ENCODE results near the gene ATP11A.

- PRO-cap: no peak
These were observed 150.3 kb upstream of the SPACA7 start for GRCh38 chr13:112225734-112226309.

DNA sequence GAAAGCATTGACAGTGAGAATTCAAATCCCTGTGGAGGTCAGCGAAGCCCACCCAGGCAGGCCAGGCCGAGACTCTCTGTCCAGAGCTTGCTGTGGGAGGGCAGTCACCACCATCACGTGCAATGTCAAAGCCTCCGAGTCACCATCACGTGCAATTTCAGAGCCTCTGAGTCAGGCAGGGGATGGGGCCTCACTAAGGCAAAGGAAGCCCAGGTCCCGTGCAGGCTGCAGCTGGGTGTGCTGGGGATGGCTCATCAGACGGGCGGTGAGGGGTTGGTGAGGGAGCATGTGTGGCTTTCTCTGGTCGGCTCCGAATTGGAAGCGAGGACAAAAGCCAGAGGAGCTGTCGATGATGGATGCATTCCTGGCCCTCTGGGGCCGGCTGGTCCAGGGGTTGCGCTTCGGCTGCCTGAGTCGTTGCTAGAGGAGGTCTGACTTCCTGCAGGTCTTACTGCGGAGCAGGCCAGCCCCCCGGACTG, 18.8 kb downstream of the SPACA7 start:
- PRO-cap: no peak

DNA sequence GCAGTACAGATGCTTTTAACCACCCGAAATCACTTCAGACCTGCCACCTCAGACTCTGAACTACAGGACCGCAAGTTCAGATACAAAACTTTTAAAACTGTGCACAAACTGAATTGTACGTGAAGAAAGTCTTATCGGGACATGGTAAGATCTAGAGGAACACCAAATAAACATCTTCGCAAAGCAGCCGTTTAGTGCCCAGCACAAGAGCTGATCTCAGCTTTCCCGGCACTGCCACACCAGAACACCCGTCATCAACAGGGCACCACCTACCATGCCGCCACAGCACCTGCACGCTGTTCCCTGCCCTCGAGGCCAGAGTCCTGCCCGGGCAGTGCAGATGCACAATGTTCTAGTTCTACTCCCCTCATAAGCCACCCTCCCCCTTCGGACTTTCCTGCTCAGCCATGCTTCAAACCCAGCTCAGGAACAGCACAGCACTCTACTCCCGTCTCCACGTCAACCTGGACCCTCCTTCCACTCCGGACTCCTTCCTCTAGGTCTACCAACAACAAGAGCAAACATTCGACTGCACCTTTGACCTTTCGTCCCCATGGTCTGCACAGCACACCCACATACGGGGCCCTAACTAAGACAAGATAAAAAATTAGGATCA, 25.2 kb downstream of the TUBGCP3 start:
- PRO-cap: no peak

GRCh38 chr13:112619704-112620272, 31.8 kb upstream of the TUBGCP3 start:
- PRO-cap: no peak

DNA sequence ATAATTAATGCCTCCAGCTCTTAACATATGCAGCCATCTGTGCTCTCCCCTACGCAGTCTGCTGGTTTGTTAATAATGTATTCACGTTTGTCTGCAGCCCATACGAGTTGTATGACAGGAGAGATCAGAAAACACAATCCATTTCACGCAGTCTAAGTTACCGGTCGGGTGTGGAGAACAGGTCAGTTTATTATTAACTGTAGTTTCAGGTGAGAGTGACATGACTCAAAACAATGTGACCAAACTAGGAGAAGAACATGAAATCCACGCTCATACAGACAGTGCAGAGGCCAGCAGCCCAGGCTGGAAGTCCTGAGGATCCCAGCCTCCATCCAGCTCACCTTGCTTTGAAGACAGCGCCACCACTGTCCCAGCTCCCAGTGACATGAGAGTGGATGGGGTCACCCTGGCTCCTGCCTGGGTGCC, 19.8 kb upstream of the ATP11A start:
- PRO-cap: no peak

GRCh38 chr13:112689650-112690299, at the start of gene ATP11A:
Gene ATP11A, plus strand, starts transcription at chr13:112690038.
- PRO-cap: bidirectional peak, plus-strand start at chr13:112690038, minus-strand start at chr13:112689932

DNA sequence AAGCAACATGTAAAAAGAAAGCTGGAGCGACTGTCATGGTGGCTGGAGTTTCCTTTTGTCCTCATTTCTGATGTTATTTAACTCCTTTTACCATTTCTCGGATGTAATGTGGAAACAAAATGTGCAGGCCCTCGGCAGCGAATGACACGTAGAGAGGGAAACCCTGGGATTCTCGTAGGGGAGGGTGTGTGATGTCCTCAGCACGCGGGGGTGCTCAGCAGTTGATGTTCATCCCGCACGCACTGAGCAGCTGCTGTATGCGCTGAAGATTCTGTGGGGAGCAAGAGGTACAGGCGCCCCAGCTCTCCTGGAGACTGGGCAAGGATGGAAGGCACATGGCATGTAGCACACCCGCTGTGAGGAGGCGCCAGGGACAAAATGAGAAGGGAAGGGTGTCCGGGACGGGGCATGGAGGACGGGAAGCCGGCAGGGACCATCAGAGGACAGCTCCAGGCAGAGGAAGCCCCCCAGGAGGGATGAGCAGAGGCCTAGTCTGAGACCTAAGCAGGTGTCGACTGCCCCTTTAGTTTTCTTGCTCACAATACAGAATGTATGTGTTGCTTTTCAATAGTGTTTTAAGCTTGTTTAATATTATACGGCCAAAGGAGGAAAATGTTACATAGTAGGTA, 15.4 kb downstream of the ATP11A start:
- PRO-cap: no peak

- PRO-cap: no peak
These were observed 17.8 kb downstream of the ATP11A start for GRCh38 chr13:112707594-112708147.

DNA sequence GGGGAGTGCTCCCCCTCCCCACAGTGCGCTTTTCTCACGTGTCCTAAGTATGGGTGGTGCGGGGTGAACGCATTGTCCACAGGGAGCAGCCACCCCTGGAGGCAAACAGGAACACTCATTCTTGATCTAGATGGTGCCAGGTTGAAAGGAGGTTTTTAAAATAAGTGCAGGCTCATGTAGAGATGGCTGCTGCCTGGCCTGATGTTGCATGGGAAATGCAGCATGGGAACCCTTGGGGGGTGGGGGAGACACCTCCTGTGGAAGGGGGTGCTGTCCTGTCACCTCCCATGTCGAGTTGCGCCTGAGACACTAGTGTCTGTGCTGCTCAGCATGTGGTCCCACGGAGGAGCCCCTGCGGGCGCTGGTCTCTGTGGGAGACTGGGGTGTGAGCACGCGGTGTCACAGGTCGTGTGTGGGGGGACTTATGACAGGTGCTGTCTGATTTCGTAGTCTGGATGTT, 52.2 kb downstream of the ATP11A start:
- PRO-cap: no peak

- PRO-cap: no peak
These were observed 118.1 kb upstream of the MCF2L start for GRCh38 chr13:112850755-112851497.

DNA sequence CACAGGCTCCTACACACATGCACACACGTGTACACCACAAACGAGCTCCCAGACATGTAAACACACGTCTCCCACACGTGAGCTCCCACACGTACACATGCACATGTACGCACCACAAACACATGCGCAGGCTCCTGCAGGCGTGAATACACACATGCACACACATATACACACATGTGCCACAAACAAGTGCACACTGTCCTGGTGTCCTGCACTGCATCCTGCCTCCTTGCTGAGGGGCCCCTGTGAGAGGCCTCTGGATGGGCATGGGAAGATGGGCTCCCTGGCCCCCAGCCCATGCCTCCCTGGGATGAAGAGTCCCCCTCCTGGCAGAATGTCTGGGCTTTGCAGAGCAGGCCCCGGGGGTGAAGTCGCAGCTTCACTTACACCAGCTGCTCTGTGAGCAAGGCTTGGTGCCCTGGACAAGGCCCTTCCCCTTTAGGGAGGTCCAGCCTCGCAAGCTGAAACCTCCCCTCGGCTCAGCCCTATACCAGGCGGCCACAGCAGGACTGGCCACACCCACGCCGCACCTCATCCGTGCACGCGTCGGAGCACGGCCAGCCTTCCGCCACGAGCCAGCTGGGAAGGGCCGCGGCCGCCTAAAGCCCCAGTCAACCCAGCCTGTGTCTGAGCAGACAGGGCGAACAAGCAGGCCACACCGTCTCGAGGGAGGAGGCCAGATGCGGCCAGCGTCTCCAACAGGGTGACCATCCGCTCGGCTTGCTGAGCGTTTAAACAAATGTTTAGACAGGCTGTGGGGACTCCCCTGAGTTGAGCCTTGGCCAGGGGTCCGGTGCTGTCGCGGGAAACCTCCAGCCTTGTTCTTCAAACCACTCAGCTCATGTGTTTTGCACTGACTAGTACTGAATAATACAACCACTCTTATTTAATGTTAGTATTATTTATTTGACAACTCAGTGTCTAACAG, 83.2 kb upstream of the MCF2L start:
- PRO-cap: unidirectional peak, plus-strand start at position 560 of the sequence; unidirectional peak, plus-strand start at position 630 of the sequence

- PRO-cap: no peak
These were observed 37.6 kb upstream of the MCF2L start for GRCh38 chr13:112931014-112932122.

DNA sequence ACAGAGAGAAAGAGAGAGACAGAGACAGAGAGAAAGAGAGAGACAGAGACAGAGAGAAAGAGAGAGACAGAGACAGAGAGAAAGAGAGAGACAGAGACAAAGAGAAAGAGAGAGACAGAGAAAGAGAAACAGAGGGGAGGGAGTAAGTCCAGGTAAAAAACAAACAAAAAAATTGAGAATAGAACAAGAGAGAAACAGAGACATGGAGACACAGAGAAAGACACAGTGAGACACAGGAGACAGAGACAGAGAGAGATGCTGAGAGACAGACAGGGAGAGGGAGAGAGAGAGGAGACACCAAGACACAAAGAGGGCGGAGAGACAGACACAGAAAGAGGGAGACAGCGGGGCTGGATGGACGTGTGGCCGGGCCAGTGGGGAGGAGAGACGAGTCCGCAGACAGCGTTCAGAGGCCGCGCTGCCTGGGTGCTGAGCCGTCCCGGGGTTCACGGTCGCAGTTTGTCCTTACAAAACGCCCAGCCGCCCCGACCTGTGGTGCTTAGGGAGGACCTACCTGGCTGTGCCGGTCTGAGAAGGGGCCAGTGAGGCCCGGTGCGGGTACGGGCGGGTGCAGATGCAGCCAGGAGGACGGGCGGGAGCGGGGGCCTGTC, 5.7 kb upstream of the PROZ start:
- PRO-cap: no peak

DNA sequence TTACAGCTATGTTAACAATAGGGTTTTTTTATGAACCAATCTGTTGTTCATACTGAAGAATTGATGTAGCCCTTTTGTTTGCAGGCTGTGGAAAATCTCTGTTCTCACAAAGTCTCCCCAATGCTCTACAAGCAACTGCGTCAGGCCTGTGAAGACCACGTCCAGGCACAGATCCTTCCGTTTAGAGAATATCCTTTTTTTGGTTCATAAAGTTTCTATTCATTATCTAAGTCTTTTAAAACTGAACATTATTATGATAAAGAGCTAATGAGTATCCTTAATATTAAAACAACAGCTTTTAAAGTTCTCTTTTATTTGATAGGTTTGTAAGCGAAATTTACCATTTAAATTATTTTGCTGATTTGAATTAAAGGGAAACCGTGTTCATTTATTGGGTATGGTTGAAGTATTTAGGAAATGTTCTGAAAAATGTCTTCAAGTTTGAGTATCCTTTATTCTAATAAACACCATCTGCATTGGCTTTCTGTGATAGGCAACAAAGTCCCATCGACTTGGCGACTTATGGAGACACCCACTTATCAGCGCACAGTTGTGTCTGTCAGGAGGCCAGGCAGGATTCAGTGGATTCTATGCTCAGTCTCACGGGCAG, 9.6 kb downstream of the CUL4A start:
- PRO-cap: no peak

DNA sequence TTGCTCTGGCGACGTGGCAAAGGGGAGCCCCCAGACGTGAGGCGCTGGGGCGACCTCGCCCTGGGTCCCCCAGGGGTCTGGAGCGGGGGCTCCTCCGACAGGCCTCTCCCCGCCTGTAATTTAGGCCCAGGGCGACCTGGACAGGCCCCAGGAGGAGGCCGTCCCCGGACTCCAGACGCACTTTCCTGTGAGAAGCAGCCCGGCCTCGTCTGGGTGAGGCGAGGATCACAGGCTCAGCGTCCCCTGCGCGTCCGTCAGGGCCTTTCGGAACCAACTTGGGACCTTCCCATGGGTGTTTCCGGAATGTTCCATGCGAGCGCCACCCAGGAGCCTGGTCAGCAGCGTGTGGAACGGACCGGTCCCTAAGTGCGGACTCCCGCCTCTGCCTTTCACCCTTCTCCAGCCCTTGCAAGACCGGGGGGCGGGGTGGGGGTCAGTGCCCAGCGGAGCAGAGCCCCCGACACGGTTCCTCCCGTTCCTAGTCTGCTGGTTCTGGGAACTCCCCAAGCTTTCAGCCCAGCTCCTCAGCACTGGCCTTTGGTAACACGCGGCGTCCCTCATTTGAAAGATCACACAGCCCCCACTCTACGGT, 1.1 kb upstream of the GRTP1 start:
- PRO-cap: no peak

DNA sequence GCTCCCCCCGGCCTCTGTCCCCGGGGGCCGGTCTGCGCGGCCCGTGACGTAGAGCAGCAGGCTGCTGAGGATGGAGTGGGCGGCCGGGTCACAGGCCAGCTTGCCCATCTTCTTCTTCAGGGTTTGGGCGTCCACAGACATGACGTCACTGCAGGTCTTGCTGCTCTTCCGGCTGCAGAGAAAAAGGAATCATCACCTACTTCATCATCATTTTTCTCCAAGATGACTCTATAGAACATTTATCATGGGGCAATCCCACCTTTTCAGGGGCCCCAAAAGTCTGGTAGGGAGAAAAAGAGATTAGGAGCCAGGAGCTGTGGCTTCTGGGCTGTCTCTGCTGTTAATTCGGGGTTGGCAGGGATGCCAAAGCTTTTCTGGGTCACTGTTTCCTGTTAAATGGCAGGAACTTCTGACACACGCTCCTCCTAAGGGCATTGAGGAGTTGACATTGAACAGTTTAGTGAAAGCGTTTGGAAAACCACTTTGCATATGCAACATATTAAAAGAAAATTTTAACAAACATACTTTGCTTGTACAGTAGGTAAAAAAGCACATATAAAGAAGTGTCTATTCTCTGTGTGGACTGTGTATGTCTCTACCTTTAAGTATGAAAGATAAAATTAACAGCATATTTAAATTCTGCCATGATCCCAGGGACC, 44.2 kb upstream of the GRTP1 start:
- PRO-cap: no peak

GRCh38 chr13:113429669-113429868, 23.7 kb downstream of the ADPRHL1 start:
- PRO-cap: no peak

- PRO-cap: no peak
These were observed 6.9 kb downstream of the DCUN1D2 start for GRCh38 chr13:113483330-113484363.

GRCh38 chr13:113548033-113548752, 36.4 kb upstream of the TFDP1 start:
- PRO-cap: no peak

- PRO-cap: no peak
These were observed 32.8 kb upstream of the TMEM255B start for GRCh38 chr13:113726270-113726654.

All from WTC11 (cell line).